Upper lobe of left lung (tissue), 5 donors: ENCODE measurements around a stretch of chr3.

GRCh38 chr3:197639994-197640987 is 84.5 kb upstream of the BDH1 start:
- PRO-cap, 2 experiments = no peak in any of the 2 experiments
- RAMPAGE, long total RNA, 4 experiments = start-site peak on the minus strand in 1 of 4 experiments, at chr3:197640351-197640865 at its widest, 16 reads per replicate

- PRO-cap, 2 experiments = no peak in any of the 2 experiments
- RAMPAGE, long total RNA, 4 experiments = no peak in any of the 4 experiments
These were observed 1.6 kb upstream of the LRCH3 start for GRCh38 chr3:197789395-197789845.

- PRO-cap, 2 experiments = no peak in any of the 2 experiments
- RAMPAGE, long total RNA, 4 experiments = no peak in any of the 4 experiments
These were observed 745 bp upstream of the LRCH3 start for GRCh38 chr3:197790284-197790734.

DNA sequence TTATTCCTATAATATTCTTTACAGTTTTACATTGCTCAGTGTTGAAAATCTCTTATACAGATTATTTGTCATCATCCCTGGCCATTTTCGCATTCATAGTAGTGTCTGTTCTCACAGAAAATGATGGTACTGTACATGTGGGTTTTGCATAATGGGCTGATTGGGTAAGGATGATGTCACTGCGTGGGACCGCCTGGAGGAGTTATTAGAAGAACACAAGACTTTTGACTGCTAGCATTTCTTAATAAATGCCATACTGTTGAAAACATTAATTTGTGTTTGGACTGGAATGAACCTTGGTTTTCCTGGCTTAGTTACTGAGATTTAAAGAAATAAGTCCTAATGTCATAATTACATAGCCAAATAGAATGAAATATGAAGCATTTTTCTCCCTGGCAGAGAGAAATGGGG is 20.3 kb downstream of the LRCH3 start:
- PRO-cap, 2 experiments = no peak in any of the 2 experiments
- RAMPAGE, long total RNA, 4 experiments = no peak in any of the 4 experiments